ENCODE measurements around a stretch of chr22.

DNA sequence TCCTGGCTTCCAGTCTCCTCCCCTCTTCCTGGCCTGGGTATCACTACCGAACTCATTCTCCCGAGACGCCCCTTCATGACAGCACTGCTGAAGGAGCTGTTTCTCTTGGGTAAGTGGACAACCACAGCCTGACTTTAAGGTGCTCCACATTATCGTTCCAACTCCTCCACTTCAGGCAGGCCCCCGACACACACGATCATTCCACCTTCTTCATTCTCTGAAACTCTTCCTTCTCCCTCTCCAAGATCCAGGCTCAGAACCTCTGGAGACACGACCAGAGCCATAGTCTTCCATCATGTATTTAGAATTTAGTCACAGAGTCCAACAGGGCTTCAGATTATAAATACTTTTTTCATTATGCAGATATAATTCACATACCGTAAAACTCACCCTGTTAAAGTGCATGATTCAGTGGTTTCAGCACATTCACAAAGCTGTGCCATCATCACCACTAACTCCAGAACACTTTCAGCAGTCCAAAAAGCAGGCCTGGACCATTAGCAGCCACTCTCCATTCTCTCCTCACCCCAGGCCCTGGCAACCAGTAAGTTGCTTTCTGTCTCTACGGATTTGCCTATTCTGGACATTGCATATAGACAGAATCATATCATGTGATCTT, 36.1 kb downstream of the ARFGAP3 start:
- PRO-cap = no peak

DNA sequence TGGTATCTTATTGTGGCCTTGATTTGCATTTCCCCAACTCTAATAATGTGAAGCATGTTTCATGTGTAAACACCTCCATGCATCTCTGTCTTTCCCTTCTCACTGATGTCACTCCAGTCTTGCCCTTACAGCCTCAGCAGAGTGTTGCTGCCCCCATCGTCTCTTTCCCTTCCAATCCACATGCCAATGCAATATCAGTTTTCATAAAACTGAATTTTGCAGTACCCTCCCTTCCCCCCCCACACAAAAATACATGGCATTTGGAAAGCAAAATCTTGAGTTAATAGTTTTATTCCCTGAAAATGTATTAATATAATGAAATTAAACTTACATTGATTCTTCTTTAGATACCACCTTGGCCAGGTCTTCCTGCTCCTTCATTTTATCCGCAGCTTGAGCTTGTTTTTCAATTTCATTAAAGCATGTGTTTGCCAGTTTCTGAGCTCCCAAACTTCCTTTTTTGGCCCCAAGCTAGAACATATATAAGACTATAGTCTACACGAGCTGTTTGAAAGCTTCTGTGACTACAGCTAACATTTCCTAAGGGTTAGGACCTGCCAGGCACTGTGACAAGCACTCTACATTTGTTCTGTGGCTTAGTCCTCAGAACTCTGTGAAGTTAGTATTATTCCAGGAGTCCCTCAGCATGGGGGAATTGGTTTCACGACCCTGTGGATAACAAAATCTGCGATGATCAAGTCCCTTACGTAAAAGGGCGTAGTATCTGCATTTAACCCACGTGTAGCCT, 35.0 kb downstream of the ARFGAP3 start:
- PRO-cap = no peak

DNA sequence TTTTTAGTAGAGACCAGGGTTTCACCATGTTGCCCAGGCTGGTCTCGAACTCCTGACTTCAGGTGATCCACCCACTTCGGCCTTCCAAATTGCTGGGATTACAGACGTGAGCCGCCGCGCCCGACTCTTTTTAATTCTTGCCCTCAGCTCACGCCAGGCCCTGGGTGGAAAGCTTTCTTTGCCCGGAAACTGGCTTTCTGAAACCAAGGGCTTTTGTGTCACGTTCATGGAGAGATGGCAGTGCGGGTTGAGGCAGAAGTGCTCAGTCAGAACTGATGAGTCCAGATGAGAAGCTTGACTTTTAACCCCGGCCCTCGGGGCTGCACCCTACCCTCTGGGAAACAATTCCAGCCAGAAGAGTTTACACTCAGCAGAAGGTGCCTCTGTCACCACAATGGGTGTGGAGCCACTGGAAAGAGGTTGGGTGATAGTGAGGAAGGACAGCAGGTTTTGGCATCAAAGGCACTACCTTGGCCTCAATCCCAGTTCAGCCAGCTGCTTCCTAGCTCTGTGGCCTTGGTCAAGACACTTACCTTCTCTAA, 852 bp upstream of the ARFGAP3 start:
- PRO-cap = no peak

GRCh38 chr22:42875939-42876529, 19.0 kb upstream of the ARFGAP3 start:
- PRO-cap = no peak

DNA sequence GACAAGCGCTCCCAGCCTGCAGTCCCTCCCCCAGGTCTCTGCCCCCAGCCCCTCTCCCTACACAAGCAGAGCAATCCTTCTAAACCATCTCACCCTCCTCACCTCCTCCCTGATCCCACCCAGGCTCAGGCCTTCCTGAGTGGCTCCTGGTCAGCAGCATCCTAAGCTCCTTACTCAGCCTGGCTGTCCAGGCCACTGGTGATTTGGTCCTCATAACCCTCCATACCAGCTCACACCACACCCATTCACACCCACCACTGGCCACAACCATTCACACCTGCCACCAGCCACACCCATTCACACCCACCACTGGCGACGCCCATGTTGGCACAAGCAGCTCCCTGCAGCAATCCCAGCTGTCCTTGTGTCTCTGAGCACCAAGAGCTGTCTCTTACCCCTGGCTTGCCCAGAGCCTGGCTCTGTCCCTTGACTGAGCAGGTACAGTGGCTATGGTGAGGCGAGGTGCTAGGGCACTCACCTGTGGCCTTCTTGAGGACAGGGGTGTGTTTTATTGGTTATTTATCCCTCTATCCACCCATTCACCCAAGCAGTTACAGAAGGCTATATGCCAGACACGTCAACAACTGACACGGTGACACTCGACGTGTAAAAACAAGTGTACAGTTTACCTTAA, 31.1 kb upstream of the ARFGAP3 start:
- PRO-cap = no peak

- PRO-cap = no peak
These were observed 41.3 kb downstream of the PACSIN2 start for GRCh38 chr22:42973703-42974060.

GRCh38 chr22:42993750-42994471, 21.0 kb downstream of the PACSIN2 start:
- PRO-cap = no peak

DNA sequence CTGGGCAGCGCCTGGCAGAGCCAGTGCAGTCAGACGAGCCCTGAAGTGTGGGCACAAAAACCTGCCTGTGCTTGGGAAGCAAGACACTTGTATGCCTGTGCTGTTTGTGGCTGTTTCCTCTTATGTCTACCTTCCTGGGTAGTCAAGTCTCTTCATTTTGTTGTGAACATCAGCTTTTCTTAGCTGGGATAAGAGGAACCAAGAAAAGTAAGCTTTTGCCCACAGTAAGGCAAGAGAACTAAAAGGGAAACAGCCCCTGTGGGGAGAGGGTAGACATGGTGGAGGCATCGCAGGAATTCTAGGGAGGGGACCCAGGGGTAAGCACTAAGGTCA, 13.5 kb downstream of the PACSIN2 start:
- PRO-cap = no peak

GRCh38 chr22:43015300-43015887, 445 bp upstream of the PACSIN2 start:
- PRO-cap = bidirectional peak, plus-strand start at chr22:43015390, minus-strand start at chr22:43015109

DNA sequence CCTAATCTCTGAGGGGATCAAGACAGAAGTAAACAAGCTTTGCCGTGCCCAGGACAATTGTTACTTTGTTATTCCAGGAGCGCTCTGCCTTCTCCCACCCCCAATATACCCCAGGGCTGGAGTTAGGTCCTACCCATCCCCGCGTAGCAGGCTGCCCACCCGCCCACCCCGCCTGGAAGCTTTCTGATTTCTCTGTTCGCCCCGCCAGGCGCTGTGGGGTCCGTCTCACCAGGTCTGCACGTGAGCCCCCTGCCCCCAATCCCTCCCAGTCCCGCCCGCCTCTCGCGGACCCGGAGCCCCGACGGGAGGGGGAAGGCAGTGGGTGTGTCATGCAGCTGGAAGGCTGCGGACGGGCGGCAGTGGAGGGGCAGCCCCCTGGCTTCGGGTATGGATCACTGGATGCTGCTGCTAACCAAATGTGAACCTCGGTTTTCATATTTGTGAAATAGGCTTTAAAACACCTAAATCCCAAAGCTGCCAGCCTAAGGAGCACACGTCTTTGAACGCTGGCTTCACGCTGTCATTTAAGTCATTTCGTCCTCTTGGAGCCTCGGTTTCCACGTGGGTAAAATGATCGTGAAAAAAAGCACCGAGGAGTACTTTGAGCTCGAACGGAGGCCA, 634 bp upstream of the BIK start:
- PRO-cap = no peak

- PRO-cap = no peak
These were observed 15.0 kb downstream of the MCAT start for GRCh38 chr22:43128143-43128597.

DNA sequence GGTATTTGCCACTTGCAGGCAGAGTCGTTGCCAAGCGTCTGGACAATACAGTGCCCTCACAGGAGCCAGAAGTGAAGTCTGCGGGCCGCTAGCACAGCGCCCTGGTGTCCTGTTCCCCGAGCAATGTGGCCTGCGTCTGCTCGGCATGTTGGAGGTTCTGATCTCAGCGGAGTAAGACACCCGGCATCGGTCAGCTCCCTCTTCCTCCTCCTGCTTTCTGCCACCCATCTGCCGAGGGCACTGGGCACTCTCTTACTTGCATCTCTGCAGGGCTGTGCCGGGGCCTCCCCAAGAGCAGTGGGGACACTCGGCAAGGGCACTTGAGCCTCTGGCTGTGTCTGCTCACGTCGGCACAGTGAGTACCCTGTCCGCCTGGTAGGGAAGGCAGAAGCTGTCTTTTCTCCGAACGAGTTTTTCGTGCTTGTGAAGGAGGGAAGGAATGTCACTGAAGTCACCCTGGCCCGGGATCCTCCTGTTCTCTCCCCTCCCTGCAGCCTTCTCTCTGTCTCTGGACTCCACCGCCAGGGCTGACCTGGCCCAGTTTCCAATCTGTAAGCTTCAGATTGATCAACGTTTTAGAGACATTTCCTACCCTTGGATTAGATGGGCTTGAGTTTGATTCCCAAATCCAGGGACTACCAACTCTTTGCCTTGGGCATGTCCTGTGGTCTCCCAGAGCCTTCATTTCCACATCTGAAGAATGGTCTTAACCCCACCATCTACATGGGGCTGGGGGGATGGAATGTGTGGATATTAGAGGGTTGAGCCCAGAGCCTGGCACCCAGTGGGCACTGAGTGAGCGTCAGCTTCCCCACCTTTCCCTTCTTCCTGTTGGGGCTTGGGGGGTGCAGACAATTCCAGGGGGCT, 10.7 kb upstream of the TTLL12 start:
- PRO-cap = no peak

DNA sequence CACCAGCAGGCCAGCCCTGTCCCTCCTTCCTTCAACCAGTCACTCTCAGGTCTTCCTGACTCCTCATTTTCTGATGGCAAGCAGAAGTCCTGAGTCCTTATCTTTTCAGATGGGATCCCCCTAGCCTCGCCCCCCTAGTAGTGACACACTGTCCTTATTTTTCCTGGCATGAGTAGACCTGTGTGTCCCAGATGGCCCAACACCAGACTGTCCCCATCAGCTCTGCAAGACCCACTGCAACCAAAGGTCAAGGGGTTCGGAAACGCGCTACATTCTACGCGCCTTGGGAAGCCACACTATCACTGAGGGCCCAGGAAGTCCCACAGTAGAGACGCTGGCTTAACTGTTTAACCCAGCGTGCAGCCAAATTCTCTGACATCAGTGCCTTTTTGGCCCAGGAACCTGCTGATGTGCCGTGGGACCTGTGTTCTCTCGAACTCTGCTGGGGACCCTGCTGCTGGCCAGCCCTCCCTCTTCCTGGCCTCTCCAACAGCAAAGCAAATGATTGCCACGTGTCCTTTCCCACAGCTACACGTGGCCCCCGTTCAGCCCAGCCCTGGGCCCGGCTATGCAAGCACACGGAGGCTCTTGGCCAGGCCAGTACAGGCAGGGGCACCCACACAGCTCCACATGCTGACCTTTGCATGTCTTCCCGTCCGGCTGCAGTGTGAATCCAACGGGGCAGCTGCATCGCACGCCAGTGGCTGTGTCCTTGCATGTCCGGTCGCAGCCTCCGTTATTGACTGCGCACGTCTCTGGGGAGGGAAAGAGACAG, 51.5 kb upstream of the TTLL12 start:
- PRO-cap = no peak

DNA sequence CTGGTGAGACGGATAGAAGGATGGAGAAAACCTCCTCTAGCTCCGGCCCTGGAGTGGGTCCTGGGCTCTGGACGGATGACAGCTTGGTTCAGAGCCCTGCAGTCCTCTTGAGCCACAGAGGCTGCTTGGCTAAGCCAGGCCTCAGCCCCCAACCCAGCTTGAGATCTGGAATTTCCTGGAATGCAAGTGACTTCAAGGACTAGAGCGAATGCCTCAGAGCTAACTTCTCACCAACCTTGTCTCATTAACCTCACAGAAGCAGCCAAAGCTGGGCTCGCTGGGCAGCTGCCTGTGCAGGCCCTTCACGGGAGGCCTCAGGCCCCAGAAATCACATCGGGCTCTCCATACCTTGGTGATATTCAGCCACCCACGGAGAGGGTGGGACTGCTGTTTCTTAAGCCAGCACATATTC, 73.4 kb upstream of the TTLL12 start:
- PRO-cap = no peak

GRCh38 chr22:43320738-43321268, 22.4 kb downstream of the SCUBE1 start:
- PRO-cap = no peak

DNA sequence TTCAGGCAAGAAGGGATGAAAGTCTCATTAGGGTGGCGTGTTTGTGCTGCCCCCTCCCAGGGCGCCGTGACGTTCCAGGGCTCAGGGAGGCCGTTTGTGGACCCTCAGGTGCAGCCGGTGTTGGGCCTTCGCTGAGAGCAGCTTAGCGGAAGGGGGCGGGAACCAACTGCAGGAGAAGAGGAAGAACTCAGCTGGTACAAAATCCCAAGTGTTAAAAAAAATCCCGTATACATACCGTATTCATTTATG, 70.0 kb downstream of the MPPED1 start:
- PRO-cap = no peak

DNA sequence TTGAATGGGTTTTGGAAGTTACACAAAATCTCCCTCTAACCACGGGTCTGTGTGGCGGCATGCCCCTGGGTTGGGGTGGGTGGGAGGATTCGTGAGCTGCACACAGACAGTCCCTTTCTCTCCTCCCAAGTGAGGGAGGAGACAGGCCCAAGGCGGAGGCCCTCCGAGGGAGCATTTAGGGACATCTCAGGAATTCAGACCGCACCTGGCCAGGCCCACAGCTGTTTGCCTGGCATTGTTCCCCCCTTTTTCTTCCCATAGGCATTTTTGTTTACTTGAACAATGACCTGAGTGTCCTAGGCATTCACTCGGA, 94.1 kb downstream of the MPPED1 start:
- PRO-cap = no peak

DNA sequence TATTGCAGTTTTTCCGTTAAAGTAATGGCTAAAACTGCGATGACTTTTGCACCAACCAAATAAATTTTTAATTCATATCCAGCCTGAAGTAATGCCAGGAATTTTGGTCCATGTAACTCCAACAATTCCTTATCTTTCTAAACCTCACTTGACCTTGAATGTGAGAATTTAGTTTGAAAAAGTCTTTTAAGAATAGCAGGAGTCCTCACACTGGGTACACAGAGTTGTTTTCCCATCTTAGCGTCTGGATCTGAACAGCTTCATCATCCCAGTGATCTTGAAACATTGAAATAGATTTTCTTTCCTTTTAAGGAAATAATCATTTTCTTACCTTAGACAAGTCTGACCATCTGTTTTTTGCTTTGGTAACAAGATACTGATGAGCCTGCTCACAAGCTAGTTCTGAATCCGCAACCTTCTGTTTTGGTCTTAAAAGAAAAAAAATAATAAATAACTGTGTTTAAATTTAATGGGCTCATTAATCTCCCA, 196.6 kb downstream of the EFCAB6 start:
- PRO-cap = no peak

DNA sequence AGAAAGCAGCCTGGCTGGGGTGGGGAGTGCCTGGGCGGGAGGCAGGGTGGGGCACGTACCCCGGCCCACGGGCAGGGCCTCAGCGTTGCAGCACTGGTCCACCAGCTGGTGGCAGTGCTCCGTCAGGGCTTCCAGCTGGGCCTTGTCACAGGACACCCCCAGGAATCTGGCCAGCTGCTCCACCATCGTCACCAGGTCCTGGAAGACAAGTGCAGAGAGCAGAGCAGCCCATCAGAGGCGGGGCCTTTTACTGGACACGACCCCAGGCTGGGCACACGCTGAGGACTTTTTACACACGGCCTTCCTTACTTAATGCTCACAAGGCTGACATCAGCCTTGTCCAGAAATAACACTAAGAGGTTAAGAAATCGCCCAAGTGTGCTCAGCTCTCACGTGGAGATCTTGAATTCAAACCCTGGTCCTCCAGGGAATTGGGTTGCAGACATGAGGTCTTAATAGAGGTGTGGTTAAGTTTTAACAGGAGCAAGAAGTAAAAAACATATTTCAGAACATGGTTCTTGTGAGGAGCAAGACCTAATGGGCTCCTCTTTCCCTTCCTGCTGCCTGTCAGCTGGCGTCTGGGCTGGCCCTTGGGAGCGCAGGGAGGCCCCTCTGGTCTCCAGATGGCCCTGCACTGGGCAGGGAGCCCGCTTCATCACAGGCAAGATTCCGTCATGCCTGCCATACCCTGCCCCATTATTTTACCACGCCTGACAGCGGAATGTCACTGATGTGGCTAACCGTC, 17.1 kb upstream of the EFCAB6 start:
- PRO-cap = no peak

DNA sequence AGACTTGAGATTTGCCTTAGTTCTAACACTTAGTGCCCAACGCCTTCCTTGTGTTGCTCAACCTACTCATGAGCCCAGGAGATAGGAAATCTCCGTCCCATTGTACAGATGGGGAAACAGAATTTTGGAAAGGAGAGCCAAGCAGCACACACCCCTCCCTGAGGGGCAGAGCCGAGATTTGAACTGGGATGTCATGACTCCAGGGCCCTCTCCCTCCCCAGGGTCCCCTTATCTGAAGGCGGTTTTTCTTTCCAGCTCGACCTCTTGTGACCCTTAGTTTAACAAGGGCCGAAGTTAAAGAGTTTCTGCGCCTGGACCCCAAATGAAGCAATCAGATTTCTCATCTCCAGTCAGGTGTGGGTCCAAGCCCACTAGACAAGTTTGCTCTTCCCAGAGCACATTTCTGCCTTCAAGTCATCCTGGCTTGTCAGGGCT, 11.1 kb downstream of the PNPLA3 start:
- PRO-cap = no peak

Measured in ReNcell CX (cell line).